GM12878 (cell line): ENCODE results near the genes TTLL5 and ANGEL1.

DNA sequence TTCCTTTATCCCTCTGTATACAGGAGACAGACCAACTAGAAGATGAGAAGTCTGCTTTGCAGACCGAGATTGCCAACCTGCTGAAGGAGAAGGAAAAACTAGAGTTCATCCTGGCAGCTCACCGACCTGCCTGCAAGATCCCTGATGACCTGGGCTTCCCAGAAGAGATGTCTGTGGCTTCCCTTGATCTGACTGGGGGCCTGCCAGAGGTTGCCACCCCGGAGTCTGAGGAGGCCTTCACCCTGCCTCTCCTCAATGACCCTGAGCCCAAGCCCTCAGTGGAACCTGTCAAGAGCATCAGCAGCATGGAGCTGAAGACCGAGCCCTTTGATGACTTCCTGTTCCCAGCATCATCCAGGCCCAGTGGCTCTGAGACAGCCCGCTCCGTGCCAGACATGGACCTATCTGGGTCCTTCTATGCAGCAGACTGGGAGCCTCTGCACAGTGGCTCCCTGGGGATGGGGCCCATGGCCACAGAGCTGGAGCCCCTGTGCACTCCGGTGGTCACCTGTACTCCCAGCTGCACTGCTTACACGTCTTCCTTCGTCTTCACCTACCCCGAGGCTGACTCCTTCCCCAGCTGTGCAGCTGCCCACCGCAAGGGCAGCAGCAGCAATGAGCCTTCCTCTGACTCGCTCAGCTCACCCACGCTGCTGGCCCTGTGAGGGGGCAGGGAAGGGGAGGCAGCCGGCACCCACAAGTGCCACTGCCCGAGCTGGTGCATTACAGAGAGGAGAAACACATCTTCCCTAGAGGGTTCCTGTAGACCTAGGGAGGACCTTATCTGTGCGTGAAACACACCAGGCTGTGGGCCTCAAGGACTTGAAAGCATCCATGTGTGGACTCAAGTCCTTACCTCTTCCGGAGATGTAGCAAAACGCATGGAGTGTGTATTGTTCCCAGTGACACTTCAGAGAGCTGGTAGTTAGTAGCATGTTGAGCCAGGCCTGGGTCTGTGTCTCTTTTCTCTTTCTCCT lies 2.4 kb downstream of the FOS start:
- RAMPAGE, long total RNA, result no peak
- RRBS, 2 experiments, result no CpG with 5 or more reads among the region's 18 CpGs
CAGE:
- cytosol, long polyA minus RNA, result no peak
- cytosol, long polyA plus RNA, result no peak
- long polyA plus RNA, result no peak
- nucleolus, long total RNA, result no peak
- nucleus, long polyA plus RNA, result no peak
- nucleus, long total RNA, result no peak

GRCh38 chr14:75331436-75331955 lies 52.9 kb downstream of the FOS start:
- RAMPAGE, long total RNA, result no peak
- RRBS, 2 experiments, result no CpG with 5 or more reads among the region's 3 CpGs
CAGE:
- cytosol, long polyA minus RNA, result no peak
- cytosol, long polyA plus RNA, result no peak
- long polyA plus RNA, result no peak
- nucleolus, long total RNA, result no peak
- nucleus, long polyA plus RNA, result no peak
- nucleus, long total RNA, result no peak

DNA sequence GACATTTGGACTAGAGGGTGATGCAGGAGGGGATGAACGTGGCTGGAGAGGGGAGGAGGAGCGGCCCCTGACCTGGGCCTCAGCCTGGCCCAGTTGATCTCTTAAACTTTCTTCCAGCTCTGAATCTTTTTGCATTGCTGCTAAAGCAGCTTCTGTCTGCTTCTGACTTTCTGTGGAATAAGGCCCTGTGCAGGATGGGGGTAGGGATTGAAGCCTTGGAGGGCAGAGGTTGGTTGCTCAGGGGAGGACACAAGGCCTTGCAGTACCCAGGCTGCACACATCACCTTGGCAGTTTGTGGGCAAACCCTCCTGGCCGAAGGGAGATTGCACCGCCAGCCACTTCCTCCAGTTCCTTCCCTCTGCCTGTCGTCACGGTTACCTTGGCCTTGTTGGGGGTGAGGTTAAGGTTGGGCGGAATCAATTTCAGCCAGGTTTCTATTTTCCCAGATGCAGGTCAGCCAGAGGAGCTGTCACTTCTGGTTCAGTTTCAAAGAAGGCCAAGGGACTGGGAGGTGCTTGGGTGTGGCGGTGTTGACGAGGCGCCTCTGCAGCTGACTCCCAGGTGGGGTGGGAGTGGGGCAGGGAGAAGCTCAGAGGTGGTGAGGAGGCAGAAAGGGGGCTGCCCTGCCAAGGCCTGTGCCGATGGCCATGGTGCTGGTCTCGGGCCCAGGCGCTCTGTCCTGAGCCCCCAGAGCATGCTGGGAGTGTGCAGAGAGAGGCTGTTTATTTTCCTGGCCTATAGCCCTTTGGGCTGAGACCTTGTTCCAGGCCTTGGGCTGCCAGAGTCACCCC lies 31.3 kb downstream of the JDP2 start:
- RAMPAGE, long total RNA, result no peak
- RRBS, 2 experiments, result no CpG with 5 or more reads among the region's 13 CpGs
CAGE:
- cytosol, long polyA minus RNA, result no peak
- cytosol, long polyA plus RNA, result no peak
- long polyA plus RNA, result no peak
- nucleolus, long total RNA, result no peak
- nucleus, long polyA plus RNA, result no peak
- nucleus, long total RNA, result no peak

- RAMPAGE, long total RNA, result no peak
- RRBS, 2 experiments, result no CpG with 5 or more reads among the region's 3 CpGs
CAGE:
- cytosol, long polyA minus RNA, result no peak
- cytosol, long polyA plus RNA, result no peak
- long polyA plus RNA, result no peak
- nucleolus, long total RNA, result no peak
- nucleus, long polyA plus RNA, result no peak
- nucleus, long total RNA, result no peak
Measured at GRCh38 chr14:75566377-75566808, 12.0 kb upstream of the FLVCR2 start.

GRCh38 chr14:75627296-75627997 lies 33.2 kb downstream of the ERG28 start:
- RAMPAGE, long total RNA, result no peak
- RRBS, 2 experiments, result no CpG with 5 or more reads among the region's 6 CpGs
CAGE:
- cytosol, long polyA minus RNA, result no peak
- cytosol, long polyA plus RNA, result no peak
- long polyA plus RNA, result no peak
- nucleolus, long total RNA, result no peak
- nucleus, long polyA plus RNA, result no peak
- nucleus, long total RNA, result no peak

DNA sequence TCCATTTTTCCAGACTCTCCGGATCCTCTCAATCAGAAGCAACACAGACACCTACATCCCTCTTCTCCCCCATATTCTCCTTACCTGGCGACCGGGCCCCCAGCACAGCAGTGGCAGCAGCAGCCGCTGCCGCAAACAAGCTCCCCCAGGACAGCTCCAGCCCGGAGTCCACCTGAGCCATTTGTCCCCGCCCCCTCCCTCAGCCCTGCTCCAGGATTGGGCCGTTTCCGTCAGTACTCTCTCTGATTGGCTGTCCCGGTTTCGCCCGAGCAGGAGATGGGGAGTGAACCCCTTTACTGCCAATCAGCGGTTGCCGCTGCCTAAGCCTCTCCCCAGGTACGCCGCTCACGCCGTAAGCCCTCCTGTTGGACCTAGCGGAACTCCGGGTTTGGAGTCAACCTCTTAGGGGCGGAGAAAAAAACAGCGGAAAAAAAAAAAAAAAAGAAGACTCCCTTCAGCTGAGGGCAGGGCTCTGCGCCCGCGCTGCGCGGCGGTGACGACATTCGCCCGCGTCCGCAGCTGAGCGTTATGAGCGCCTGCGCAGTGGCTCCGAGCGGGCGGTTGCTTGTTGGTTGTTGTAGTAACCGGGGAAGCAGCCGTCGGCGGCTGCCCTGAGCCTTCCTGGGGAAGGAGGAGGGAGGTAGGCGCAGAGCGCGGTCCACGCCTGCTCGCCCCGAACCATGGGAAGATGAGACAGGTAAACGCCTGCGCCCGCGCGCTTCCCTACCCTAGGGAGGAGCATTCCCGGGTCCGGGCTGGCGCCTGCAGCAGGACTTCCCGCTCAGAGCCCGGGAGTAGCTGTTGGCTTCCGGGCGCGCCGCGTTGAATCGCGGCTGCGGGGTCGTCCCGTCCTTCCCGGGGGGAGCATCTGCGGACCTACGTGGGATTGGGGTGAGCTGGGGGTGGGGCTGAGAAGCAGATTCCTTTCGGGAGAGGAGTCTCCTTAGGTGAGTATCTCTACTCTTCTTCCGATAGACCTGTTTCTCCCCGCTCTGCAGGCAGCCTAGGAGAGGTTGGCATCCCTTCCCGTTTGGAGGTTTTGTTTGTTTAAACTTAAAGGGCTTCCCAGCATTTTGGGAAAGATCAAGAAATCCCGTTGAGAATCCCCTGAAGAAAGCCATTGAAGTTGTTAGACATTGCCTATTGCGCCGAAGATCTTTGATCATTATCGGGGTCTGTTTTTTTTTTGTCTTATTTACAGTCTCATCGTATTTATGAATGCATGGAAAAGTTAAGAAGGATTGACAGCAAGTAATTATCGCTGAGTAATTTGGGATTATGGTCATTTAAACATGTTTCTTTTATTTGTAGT lies at the start of gene TTLL5:
TSS of gene TTLL5 (plus strand) at position 556 of the 1,312 bp plus-strand sequence.
- RAMPAGE, long total RNA, result start-site peak on the minus strand centred at position 153 of the sequence, 82 bp wide, 1,229 and 1,181 reads in 2 replicates; start-site peak on the plus strand centred at position 562 of the sequence, 106 bp wide, 451 and 298 reads in 2 replicates
- RRBS, 2 experiments, result under 1 to 4% methylated on average over 22 of the region's 82 CpGs
CAGE:
- cytosol, long polyA minus RNA, result start-site peak on the minus strand centred at position 160 of the sequence, 47 bp wide, 460 reads; start-site peak on the plus strand centred at position 540 of the sequence, 22 bp wide, 30 reads
- cytosol, long polyA plus RNA, result start-site peak on the minus strand centred at position 169 of the sequence, 49 bp wide, 1,504 and 1,657 reads in 2 replicates; start-site peak on the plus strand centred at position 566 of the sequence, 98 bp wide, 363 and 413 reads in 2 replicates
- long polyA plus RNA, result start-site peak on the minus strand centred at position 168 of the sequence, 44 bp wide, 767 and 1,711 reads in 2 replicates; start-site peak on the plus strand centred at position 583 of the sequence, 63 bp wide, 312 and 353 reads in 2 replicates
- nucleolus, long total RNA, result start-site peak on the minus strand centred at position 158 of the sequence, 25 bp wide, 347 reads; start-site peak on the plus strand centred at position 591 of the sequence, 79 bp wide, 642 reads; start-site peak on the plus strand centred at position 793 of the sequence, 38 bp wide, 51 reads
- nucleus, long polyA plus RNA, result start-site peak on the minus strand centred at position 171 of the sequence, 51 bp wide, 521 and 722 reads in 2 replicates; start-site peak on the plus strand centred at position 604 of the sequence, 105 bp wide, 345 and 228 reads in 2 replicates
- nucleus, long total RNA, result no peak

DNA sequence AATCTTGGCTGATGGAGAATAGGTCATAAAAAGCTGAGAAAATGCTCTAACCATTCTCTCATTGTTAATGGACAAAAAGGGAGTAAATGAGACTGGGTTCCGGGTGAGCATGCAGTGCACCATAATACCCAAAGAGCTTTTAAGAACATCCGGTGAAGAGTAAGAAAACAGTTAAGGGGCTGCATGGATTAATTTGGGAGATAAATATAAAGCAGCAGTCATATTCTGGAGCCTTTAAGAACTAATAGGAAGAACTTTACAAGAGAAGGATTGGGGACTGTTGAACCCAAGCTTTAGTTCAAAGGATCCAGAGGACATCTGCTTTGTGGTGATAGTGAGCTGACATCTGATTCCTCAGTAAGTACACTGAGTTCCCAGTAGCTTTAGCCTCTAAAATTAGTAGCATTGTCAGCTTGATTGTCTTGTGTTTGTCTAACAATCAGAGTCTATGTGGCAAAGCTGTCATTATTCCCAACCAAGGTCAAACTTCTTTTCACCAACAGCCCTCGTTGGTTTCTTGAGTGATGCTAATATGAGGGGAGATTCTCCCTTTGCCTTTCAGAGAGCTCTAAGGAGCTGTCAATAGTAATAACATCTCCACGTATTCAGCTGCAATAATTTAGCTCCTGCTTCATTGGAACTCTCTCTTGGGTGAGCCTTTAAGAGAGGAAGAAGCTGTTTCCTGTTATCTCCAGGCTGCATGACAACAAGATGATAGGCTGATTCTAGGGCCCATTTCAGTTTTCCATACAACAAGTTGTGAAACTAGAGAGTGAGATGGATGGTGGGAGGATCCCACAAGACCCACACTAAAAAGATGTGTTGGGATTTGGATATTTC lies 46.8 kb downstream of the TGFB3 start:
- RAMPAGE, long total RNA, result no peak
- RRBS, 2 experiments, result 100% methylated on average over 1 of the region's 4 CpGs
CAGE:
- cytosol, long polyA minus RNA, result no peak
- cytosol, long polyA plus RNA, result no peak
- long polyA plus RNA, result no peak
- nucleolus, long total RNA, result no peak
- nucleus, long polyA plus RNA, result no peak
- nucleus, long total RNA, result no peak

DNA sequence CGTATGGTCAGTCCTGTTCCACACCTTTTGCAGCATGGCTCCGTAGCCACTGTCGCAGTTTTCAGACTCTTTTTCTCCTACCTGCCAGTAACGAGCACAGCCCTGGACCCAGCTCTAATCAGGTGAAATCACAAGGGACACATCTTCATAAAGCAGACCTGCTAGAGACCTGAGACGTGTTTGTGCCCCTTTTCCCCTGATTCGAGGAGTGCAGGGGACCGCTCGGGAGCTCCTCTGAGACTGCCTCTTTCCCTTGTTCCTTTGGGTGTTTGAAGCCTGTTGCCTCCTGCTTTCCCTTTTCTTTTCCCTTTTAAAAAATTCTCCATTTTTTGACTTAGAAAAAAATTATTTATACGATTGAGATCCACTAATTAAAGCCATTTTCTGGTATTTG lies 76.6 kb upstream of the GPATCH2L start:
- RAMPAGE, long total RNA, result no peak
- RRBS, 2 experiments, result no CpG with 5 or more reads among the region's 9 CpGs
CAGE:
- cytosol, long polyA minus RNA, result no peak
- cytosol, long polyA plus RNA, result no peak
- long polyA plus RNA, result no peak
- nucleolus, long total RNA, result no peak
- nucleus, long polyA plus RNA, result no peak
- nucleus, long total RNA, result no peak

DNA sequence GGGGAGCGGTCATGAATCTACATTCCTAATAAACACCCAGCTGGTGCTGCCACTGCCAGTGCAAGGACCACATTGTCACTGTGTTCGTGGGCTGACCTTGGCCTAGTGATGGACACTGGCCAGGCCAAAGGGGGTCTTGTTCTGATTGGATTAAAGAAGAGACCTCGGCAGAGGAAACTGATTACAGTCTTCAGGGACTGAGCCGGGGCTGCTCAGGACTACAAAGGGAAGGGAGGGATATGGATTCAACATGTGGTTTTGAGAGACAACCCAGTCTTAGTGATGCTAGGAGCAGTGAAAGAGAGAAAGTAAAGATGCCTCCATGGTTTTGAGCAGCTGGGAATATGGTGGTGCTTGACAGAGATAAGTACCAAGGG lies 55.0 kb upstream of the GPATCH2L start:
- RAMPAGE, long total RNA, result no peak
- RRBS, 2 experiments, result no CpG with 5 or more reads among the region's 4 CpGs
CAGE:
- cytosol, long polyA minus RNA, result no peak
- cytosol, long polyA plus RNA, result no peak
- long polyA plus RNA, result no peak
- nucleolus, long total RNA, result no peak
- nucleus, long polyA plus RNA, result no peak
- nucleus, long total RNA, result no peak

DNA sequence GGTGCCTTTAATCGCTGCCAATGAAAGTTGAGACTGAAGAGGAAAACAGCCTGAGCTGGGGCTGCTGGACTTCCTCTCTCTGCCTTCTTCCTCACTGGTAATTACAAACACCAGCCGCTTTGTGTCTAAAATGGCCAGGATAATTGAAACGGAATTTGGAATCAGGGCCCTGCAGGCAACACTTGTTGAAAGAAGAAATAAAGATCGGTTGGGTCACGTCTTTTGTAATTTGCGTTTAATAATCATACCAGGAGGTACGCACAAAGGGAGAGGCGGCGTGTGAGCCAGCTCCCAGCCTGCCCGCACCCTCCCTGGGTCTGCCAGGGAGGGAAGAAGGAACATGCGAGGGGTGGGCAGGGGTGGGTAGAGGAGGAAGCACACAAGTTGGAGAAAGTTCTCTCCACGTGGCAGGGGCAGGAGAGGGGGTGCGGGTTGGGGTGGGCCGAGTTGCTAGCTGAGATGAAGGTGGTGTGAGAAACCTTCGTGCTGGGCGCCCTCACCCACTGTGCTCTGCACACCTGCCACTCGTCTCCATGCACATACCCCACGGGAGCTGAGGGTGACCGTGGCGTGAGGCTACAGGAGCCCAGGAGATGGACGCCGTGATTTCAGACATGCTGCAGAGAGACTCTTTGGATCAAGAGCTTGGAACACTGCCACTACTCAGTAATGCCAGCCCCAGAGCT lies 51.2 kb upstream of the GPATCH2L start:
- RAMPAGE, long total RNA, result no peak
- RRBS, 2 experiments, result no CpG with 5 or more reads among the region's 22 CpGs
CAGE:
- cytosol, long polyA minus RNA, result no peak
- cytosol, long polyA plus RNA, result no peak
- long polyA plus RNA, result no peak
- nucleolus, long total RNA, result no peak
- nucleus, long polyA plus RNA, result no peak
- nucleus, long total RNA, result no peak

DNA sequence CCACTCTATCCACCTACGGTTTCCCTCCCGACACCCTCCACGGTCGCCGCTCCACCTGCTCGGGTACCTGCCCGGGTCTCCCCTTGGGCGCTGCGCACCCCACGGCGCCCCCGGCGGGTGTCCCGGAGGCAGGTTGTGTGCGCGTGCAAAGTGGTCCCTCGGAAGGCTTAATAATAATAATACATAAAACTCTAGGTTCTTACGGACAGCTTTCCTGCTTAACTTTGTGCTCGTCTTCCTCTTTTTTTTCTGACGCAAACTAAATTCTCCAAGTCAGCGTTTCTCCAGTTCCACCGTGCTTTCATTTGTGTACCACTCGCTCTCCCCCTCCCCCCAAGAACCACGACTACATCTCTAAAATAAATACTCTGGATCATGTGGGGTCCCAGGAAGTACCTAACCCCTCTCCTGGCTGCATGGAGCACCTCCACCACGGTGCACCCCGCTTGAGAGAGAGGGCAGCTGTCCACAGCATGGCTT lies 1.4 kb downstream of the ESRRB start:
- RAMPAGE, long total RNA, result no peak
- RRBS, 2 experiments, result 1 to 23% methylated on average over 11 of the region's 26 CpGs
CAGE:
- cytosol, long polyA minus RNA, result no peak
- cytosol, long polyA plus RNA, result no peak
- long polyA plus RNA, result no peak
- nucleolus, long total RNA, result no peak
- nucleus, long polyA plus RNA, result no peak
- nucleus, long total RNA, result no peak

DNA sequence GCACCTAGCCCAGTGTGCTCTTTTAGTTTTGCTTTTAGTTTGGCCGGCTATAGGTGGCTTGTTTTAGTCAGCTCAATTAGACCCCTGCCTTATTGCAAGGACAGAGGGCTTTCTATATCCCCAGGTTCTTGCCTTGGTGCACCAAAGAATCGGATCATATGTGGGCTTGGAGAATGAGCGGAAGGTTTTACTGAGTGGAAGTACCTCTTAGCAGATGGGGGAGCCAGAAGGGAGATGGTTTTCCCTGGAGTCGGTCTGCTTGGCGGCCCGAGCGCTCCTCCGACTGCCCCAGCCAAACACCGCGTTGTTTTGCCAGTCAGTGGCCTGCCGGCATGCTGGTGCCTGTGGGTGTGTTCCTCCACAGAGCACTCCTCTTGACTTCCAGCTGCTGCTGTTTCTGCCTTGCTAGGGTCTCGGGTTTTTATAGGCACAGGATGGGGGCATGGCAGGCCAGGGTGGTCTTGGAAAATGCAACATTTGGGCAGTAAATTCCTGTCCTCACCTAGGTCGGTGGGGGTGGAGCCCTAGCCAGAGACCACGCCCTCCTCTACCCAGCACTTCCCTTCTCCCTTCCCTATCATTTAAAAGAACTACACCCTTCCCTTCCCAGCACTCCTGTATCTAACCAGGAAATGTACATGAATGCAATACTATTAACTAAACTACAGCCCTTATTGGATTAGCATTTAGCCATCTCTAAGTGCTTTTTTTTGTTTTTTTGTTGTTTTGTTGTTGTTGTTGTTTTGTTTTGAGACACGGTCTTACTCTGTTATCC lies 34.8 kb upstream of the VASH1 start:
- RAMPAGE, long total RNA, result no peak
- RRBS, 2 experiments, result no CpG with 5 or more reads among the region's 15 CpGs
CAGE:
- cytosol, long polyA minus RNA, result no peak
- cytosol, long polyA plus RNA, result no peak
- long polyA plus RNA, result no peak
- nucleolus, long total RNA, result no peak
- nucleus, long polyA plus RNA, result no peak
- nucleus, long total RNA, result no peak

GRCh38 chr14:76812422-76813274 lies at the start of gene ANGEL1:
Gene ANGEL1, minus strand, starts transcription at chr14:76812882.
- RAMPAGE, long total RNA, result no peak
- RRBS, 2 experiments, result 2% methylated on average over 28 to 38 of the region's 68 CpGs
CAGE:
- cytosol, long polyA minus RNA, result start-site peak on the minus strand at chr14:76812820-76812880, 23 reads
- cytosol, long polyA plus RNA, result no peak
- long polyA plus RNA, result no peak
- nucleolus, long total RNA, result no peak
- nucleus, long polyA plus RNA, result no peak
- nucleus, long total RNA, result no peak

DNA sequence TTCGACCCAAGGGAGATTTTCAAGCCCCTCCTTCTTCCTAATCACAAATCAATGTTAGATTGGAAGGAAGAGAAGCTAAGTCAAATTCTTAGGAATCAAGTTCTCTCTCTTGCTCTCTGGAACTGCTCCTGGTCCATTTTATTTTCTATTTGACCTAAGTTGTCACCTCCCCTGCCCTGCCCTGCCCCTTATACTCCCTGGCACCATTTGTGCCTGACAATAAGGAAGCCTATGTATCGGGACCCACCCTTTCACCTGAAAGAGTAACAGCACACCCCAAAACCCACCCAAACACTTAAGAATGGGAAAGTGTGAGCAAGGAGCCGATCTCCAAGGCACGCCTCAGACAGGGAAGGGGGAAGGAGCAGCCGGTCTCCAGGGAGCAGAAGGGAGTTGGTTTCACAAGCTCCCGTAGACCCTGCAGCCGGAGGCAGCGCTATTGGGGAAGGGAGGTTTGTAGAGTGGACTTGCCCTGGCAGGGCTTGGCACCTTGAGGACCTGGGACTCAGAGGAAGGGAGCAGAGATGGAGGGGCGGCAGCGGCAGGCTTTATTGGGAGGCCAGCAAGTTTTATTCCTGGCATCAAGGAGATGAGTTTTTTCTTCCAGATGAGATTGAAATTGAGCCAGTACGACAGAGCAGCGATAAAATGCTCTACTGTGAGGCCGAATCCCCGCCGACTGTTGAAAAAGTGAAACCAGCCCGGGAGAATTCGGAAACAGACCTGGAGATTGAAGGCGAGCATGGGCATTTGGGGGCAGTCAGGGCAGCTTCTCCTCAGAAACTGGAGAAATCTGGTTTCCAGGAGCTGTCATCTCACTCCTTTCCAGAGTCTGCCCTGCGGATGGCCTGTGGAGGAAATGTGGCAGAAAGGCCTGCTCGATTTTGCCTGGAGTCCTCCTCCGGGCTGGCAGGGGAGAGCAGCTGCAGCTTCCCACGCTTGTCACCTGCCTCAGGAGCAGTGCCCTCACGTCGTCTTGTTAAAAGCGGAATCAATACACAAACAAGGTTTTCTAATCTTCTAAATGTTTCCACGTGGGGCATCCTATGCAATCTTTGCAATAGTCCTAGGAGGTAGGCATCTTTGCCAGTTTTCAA lies 1.8 kb downstream of the LRRC74A start:
- RAMPAGE, long total RNA, result no peak
- RRBS, 2 experiments, result 71 to 100% methylated on average over 1 to 3 of the region's 26 CpGs
CAGE:
- cytosol, long polyA minus RNA, result no peak
- cytosol, long polyA plus RNA, result no peak
- long polyA plus RNA, result no peak
- nucleolus, long total RNA, result no peak
- nucleus, long polyA plus RNA, result no peak
- nucleus, long total RNA, result no peak

GRCh38 chr14:76920442-76921107 lies 94.4 kb downstream of the LRRC74A start:
- RAMPAGE, long total RNA, result no peak
- RRBS, 2 experiments, result 52 to 73% methylated on average over 6 of the region's 11 CpGs
CAGE:
- cytosol, long polyA minus RNA, result no peak
- cytosol, long polyA plus RNA, result no peak
- long polyA plus RNA, result no peak
- nucleolus, long total RNA, result no peak
- nucleus, long polyA plus RNA, result no peak
- nucleus, long total RNA, result no peak

- RAMPAGE, long total RNA, result no peak
- RRBS, 2 experiments, result no CpG with 5 or more reads among the region's 5 CpGs
CAGE:
- cytosol, long polyA minus RNA, result no peak
- cytosol, long polyA plus RNA, result no peak
- long polyA plus RNA, result no peak
- nucleolus, long total RNA, result no peak
- nucleus, long polyA plus RNA, result no peak
- nucleus, long total RNA, result no peak
Measured at GRCh38 chr14:77052501-77053151, 24.1 kb upstream of the IRF2BPL start.

DNA sequence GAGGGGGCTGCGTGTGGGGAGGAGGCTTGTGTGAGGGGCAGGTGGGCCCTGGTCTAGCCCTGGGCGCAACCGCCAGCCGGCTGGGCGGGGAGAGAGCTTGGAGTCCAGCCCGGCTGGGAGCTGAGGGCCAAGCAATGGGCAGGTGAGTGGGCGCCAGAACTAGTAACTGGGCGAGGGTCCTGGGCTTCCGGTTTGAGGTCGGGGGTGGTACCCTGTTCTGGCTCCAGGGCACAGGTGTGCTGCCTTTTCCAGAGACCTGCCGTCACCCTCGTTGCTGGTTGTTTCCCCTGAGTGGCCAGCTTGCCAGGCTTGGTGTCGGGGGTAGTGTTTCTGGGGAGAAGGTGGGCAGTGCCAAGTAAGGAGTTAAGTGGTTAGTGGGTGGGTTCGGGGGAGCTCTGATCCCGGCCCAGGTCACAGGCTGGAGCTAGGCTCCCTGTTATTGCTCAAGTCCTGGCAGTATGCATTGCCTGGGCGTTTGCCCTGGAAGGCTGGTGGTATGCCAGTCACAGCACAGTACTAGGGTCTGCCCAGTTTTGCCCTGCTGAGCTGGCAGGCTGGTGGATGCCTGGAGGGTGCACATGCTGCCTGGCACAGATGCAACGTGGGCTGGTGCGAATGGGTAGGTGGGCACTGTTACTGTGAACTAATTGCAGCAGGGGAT lies 656 bp downstream of the CIPC start:
- RAMPAGE, long total RNA, result no peak
- RRBS, 2 experiments, result 2 to 4% methylated on average over 3 of the region's 18 CpGs
CAGE:
- cytosol, long polyA minus RNA, result no peak
- cytosol, long polyA plus RNA, result no peak
- long polyA plus RNA, result no peak
- nucleolus, long total RNA, result no peak
- nucleus, long polyA plus RNA, result no peak
- nucleus, long total RNA, result no peak

DNA sequence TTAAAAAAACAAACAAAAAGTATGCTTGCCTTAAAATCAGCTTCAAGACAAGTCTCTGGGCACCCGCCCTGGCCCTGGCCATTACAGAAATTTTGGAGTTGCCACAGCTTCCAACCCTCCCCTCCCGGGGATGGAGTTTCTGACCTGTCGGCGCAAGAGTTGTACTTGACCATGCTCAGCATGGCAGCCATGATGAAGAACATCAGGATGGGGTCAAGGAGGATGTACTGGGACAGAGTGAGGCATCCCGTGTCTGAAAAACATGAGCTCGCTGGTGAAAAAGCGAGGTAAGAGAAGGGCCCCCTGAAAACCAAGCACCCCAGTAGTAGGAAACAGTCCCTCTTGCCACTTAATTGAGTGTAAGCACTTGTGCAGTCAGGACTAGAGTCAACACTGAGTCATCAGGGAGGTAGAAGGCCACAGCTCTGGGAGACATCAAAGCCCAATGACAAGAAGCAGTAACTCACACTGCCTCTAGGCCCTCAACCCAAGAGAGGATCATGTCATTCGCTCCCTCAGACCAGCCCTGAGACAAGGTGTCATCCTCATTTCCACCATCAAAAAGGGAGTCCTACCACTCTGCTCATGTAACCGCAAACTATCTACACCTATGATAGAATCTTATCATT lies 17.9 kb downstream of the POMT2 start:
- RAMPAGE, long total RNA, result no peak
- RRBS, 2 experiments, result no CpG with 5 or more reads among the region's 9 CpGs
CAGE:
- cytosol, long polyA minus RNA, result no peak
- cytosol, long polyA plus RNA, result no peak
- long polyA plus RNA, result no peak
- nucleolus, long total RNA, result no peak
- nucleus, long polyA plus RNA, result no peak
- nucleus, long total RNA, result no peak

DNA sequence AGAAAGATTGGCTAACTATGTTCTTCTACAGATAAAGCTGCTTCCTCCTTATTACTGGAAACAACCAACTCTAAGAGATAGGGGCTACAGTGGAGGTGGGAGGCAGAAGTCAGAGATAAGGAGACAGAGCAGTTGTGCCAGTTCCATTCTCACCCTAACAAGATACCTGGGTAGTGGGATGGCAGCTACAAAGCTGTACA lies 16.1 kb downstream of the NOXRED1 start:
- RAMPAGE, long total RNA, result no peak
CAGE:
- cytosol, long polyA minus RNA, result no peak
- cytosol, long polyA plus RNA, result no peak
- long polyA plus RNA, result no peak
- nucleolus, long total RNA, result no peak
- nucleus, long polyA plus RNA, result no peak
- nucleus, long total RNA, result no peak

GRCh38 chr14:77582413-77582942 lies 34.0 kb downstream of the SPTLC2 start:
- RAMPAGE, long total RNA, result no peak
- RRBS, 2 experiments, result no CpG with 5 or more reads among the region's 5 CpGs
CAGE:
- cytosol, long polyA minus RNA, result no peak
- cytosol, long polyA plus RNA, result no peak
- long polyA plus RNA, result no peak
- nucleolus, long total RNA, result no peak
- nucleus, long polyA plus RNA, result no peak
- nucleus, long total RNA, result no peak